Kidney epithelial cell (primary cell): ENCODE data around the genes TMEM109, PGA4 and CYB561A3.

DNA sequence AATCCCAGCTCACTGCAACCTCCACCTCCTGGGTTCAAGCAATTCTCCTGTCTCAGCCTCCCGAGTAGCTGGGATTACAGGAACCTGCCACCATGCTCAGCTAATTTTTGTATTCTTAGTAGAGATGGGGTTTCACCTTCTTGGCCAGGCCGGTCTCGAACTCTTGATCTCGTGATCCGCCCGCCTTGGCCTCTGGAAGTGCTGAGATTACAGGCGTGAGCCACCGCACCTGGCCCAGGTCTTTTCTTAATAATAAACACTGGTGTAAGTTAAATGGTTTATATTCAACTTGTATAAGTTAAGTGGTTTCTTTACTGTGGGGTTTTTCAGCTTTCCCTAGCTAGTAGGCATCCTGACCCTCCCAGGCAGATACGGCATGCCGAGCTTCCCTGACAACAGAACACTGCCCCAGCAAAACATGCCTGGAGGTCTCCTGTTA is 17.0 kb downstream of the PRPF19 start:
- RAMPAGE, long total RNA = no peak
- RRBS = no CpG with 5 or more reads among the region's 10 CpGs

- RAMPAGE, long total RNA = start-site peak on the plus strand at chr11:60913905-60914224, 721 and 298 reads in 2 replicates
- RRBS = no CpG with 5 or more reads among the region's 70 CpGs
These were observed at the start of gene TMEM109 for GRCh38 chr11:60913713-60914609. Gene TMEM109 (plus strand): TSS chr11:60914158.

DNA sequence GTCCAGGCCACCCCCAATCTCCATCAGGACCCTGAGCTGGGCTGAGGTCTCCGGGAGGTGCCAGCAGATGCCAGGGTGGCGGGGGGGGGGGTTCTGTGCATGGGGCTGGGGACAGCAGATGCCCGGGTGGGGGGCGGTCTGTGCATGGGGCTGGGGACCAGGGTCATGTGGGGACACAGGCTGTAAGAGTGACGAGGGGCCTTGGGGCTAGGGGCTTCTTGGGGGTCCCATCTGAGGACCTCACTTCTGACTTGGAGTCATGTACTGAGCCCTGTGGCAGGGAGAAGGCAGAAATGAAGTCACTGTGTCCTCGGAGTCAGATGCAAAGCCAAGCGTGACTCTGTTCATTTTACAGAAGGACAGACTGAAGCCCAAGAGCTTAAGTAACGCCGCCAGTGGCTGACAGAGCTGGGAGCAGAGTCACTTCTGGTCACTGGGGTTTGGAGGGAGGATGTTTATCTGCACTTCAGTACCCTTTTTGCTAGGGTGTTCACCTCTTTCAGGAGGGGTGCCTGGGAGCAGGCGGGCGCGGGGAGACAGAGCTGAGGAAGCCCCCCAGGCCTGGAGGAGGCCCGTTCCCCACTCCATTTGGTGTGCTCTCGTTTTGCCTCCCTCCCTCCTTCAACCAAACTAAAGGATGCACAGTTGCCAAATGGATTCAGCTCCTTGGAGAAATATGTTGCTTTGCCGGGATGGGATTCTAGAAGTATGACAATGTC is 10.7 kb downstream of the CD6 start:
- RAMPAGE, long total RNA = no peak
- RRBS = 94% methylated on average over 3 of the region's 15 CpGs

GRCh38 chr11:61153158-61153638 is 8.0 kb downstream of the VPS37C start:
- RAMPAGE, long total RNA = no peak
- RRBS = no CpG with 5 or more reads among the region's 6 CpGs

- RAMPAGE, long total RNA = no peak
- RRBS = no CpG with 5 or more reads among the region's 9 CpGs
These were observed 913 bp downstream of the VPS37C start for GRCh38 chr11:61160269-61160757.

- RAMPAGE, long total RNA = no peak
- RRBS = no CpG with 5 or more reads among the region's 12 CpGs
These were observed at the start of gene PGA4 for GRCh38 chr11:61221914-61222578. Gene PGA4 (plus strand): TSS chr11:61222347.

DNA sequence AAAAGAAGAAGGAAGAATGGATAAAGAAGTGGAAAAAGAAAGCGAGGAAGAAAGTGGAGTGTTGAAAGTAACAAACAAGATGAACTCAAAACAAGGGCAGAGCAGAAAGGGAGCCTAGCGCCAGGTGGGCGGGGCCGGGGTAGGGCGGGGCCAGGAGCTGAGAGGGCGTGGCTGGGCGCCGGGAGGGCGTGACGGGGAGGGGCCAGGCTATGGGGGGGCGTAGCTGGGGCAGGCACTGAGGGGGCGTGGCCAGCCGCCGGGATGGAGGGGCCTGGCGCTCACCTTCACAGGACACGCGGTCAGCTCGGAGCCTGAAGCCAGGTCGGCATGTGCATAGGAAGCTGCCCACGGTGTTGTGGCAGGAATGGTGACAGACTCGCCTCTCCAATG is 13.6 kb downstream of the VWCE start:
- RAMPAGE, long total RNA = no peak
- RRBS = 3% methylated on average over 10 of the region's 21 CpGs

DNA sequence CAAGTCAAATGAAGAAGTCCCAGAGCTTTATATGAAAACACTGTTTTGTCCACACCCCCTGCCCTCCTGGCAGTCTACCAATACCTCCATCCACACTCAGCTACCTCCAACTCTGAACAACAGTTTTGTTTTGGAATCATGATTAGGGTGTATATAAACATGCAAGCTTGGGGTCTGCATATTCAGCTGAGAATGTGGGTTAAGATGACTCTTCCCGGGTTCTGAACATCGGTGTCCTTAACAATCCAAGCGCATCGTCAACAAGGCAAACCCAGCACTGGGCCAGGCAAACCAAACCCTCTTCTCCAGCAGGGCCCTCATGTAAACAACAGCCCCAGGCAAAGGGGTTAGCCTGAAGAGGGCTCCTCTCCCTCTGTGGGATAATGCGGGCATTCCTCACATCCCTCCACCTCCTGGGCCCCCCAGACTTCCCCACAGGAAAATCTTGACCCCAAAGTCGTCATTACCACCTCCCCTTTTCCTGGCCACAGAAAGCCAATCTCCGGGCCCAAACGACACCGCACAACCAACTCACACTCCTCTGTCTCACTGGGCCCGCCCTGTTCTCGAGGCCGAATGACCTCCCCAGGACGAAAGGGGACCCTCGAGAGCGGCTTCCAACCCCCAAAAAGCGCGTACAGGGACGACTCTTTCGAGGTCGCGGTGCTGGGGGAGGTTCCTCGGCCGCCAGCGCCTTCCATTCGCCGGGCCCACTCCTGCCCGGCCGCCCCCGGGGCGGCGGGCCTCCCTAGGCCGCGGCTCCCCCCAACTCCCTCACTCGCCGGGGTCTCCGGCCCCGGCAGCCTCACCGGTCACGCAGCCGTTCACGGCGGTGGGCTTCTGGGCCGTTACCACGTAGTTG is 575 bp downstream of the DDB1 start:
- RAMPAGE, long total RNA = no peak
- RRBS = 1% methylated on average over 7 of the region's 44 CpGs

- RAMPAGE, long total RNA = start-site peak on the plus strand at chr11:61362363-61362391, 98 and 161 reads in 2 replicates
- RRBS = 2% methylated on average over 26 of the region's 83 CpGs
These were observed at the start of gene CYB561A3 for GRCh38 chr11:61361348-61362533. Gene CYB561A3 (minus strand): TSS chr11:61361882.

GRCh38 chr11:61580021-61580655 is 738 bp downstream of the SYT7 start:
- RAMPAGE, long total RNA = no peak
- RRBS = 1% methylated on average over 19 of the region's 33 CpGs

DNA sequence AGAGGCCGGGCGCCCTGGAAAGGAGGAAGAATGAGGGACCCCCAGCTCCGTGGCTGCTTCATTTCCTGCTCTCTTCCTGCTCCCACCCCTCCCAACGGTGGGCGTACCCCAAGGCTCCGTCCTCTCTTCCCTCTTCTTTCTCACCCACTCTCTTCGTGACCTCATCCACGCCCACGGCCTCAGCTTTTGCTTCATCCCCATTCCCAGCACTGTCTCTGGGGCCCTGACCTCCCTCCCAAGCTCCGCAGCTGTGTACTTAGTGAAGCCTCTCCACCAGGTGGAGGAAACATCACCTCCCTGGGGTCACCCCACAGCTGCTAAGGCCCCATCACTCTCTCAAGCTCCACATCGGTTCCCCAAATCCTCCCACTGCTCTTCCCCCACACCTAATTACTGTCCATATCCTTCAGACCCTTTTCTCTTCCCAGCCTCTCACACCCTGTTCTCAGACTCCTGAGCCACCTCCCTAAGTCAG is 7.8 kb upstream of the SYT7 start:
- RAMPAGE, long total RNA = no peak
- RRBS = no CpG with 5 or more reads among the region's 11 CpGs

GRCh38 chr11:61600754-61601155 is 19.9 kb upstream of the SYT7 start:
- RAMPAGE, long total RNA = no peak
- RRBS = no CpG with 5 or more reads among the region's 5 CpGs

DNA sequence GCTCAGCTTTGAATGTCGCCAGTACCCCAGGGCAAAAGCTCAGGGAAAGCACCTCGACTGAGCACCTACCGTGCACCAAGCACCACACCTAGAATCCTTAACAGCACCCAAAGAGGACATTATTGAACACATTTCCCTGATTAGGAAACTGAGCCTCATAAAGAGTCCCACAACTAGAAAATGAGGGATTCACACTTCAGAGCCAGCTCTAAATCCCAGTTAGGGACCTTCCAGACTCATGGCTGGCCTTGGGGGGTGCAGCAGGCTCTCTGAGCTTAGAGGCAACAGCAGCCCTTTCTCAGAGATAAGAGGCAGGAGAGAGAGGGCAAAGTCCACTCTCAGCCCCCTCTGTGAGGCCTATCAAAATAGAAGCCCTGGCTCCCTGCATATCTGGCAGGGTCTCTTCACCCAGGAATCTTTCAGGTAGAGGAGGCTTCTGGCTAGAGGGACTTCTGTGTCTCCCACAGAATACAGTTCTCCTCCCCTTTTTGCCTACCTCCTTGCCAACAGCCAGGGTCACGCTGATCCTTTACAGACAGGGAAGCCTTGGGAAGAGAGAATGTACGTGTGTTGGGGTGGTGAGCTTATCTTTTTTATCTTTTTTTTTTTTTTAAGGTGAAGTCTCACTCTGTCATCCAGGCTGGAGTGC is 13.3 kb upstream of the DAGLA start:
- RAMPAGE, long total RNA = no peak
- RRBS = no CpG with 5 or more reads among the region's 5 CpGs

GRCh38 chr11:61681852-61682678 is 1.9 kb downstream of the DAGLA start:
- RAMPAGE, long total RNA = no peak
- RRBS = 32% methylated on average over 4 of the region's 12 CpGs

GRCh38 chr11:61688345-61688694 is 8.1 kb downstream of the DAGLA start:
- RAMPAGE, long total RNA = no peak
- RRBS = no CpG with 5 or more reads among the region's 6 CpGs

GRCh38 chr11:61690950-61691400 is 10.8 kb downstream of the DAGLA start:
- RAMPAGE, long total RNA = no peak
- RRBS = no CpG with 5 or more reads among the region's 8 CpGs

- RAMPAGE, long total RNA = no peak
- RRBS = no CpG with 5 or more reads among the region's 2 CpGs
These were observed 19.8 kb downstream of the TMEM258 start for GRCh38 chr11:61772644-61772930.

DNA sequence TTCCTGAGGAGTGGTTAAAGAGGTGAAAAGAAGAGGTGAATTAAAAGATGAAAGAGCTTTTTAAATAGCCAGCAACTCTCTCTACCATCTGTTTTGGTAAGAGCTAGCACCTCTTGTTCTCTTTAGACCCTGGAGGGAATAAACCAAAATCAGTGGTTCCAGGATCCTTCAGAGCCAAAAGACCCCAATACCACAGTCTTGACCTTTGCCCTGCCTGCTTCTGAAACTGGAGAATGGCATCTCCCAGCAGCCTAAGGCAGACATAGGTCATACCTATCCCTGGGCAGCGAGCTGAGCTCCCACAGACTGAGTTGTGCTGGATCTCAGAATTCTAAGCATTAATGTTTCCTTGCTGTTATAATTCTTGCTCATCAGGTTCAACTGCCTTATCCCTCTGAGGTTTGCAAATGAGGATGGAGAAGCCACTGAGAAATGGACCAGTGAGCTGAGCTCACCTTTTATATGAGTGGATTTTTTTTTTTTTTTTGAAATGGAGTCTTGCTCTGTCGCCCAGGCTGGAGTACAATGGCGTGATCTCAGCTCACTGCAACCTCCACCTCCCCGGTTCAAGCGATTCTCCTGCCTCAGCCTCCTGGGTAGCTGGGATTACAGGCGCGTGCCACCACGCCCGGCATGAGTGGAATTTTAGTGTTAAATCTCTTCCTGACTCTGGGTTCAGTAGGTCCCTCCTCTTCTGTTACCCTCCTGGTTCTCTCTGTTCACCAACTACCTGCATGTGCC is 8.9 kb downstream of the FEN1 start:
- RAMPAGE, long total RNA = no peak
- RRBS = no CpG with 5 or more reads among the region's 9 CpGs

- RAMPAGE, long total RNA = no peak
- RRBS = under 1% methylated on average over 11 of the region's 38 CpGs
These were observed 679 bp downstream of the FADS1 start for GRCh38 chr11:61816009-61816639.

- RAMPAGE, long total RNA = no peak
- RRBS = no CpG with 5 or more reads among the region's 28 CpGs
These were observed 20.2 kb downstream of the FADS3 start for GRCh38 chr11:61870912-61871759.